Epithelial cell of esophagus (primary cell): ENCODE results near the genes CDKN2D, AP1M2 and ILF3.

DNA sequence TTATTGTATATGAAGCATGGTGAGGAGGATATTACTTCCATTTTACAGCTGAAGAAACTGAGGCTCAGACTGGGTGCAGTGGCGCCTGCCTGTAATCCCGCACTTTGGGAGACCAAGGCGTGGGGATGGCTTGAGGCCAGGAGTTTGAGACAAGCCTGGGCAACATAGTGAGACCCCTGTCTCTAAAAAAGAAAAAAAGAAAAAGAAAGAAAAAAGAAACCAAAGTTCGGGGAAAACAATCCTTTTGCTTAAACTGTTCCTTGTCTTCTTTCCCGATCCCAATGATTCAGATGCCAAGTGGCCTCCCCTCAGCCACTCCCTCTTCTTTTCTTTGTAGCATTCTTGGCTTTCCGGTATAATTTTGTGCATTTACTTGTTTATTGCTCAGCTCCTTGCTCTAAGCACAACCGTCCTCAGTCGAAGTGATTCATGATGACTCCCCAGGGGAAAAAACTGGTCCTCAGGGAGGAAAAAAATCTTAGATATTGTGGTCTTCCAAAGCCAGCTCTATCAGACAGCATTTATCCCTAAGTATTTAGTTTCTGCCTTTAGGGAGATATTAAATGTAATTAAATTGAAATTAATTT is 1.0 kb upstream of the EIF3G start:
- RRBS = no CpG with 5 or more reads among the region's 8 CpGs

- RRBS = no CpG with 5 or more reads among the region's 7 CpGs
Observed at GRCh38 chr19:10121835-10122418, 2.2 kb upstream of the EIF3G start.

GRCh38 chr19:10267913-10268422 is 3.0 kb upstream of the ICAM1 start:
- RRBS = no CpG with 5 or more reads among the region's 9 CpGs

- RRBS = no CpG with 5 or more reads among the region's 20 CpGs
Observed at GRCh38 chr19:10282792-10283756, 3.7 kb upstream of the ICAM4 start.

- RRBS = 91% methylated on average over 2 of the region's 34 CpGs
Observed at GRCh38 chr19:10283757-10284682, 2.7 kb upstream of the ICAM4 start.

- RRBS = no CpG with 5 or more reads among the region's 22 CpGs
Observed at GRCh38 chr19:10287766-10288100, 978 bp downstream of the ICAM4 start.

GRCh38 chr19:10288312-10289239 is 1.2 kb upstream of the ICAM5 start:
- RRBS = no CpG with 5 or more reads among the region's 38 CpGs

GRCh38 chr19:10290212-10290461 is 385 bp downstream of the ICAM5 start:
- RRBS = no CpG with 5 or more reads among the region's 14 CpGs

GRCh38 chr19:10327076-10327601 is 6.2 kb downstream of the RAVER1 start:
- RRBS = no CpG with 5 or more reads among the region's 10 CpGs

- RRBS = 42% methylated on average over 9 of the region's 19 CpGs
Observed at GRCh38 chr19:10335710-10336179, 2.4 kb upstream of the RAVER1 start.

GRCh38 chr19:10430547-10431709 is 10.6 kb downstream of the PDE4A start:
- RRBS = 4% methylated on average over 7 of the region's 86 CpGs

GRCh38 chr19:10452565-10453426 is 32.5 kb downstream of the PDE4A start:
- RRBS = 3% methylated on average over 4 of the region's 22 CpGs

- RRBS = no CpG with 5 or more reads among the region's 53 CpGs
Observed at GRCh38 chr19:10478321-10479585, 24.4 kb downstream of the KEAP1 start.

DNA sequence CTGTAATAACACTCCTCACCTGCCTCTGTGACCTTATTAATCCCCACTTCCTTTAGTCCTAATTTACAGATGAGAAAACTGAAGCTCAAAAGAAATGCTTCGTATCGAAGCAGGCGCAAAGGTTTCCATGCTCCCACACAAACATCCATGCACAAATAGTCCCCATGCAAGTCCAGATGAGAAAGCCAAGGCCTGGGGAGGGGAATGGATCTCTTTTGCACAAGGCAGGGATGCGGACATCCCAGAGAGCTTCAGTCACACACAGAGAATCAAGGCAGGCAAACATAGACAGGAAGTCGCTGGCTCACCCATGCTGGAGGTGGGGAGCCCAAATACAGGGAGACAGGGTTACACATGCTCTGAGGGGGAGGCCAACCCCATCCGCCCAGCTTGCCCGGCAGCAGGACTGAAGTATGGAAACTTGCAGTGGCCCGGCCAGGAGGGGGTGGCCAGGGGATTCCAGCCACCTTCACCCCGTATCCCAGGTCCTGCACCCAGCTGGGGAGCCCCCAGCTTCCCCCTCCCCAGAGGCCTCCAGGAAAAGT is 442 bp downstream of the S1PR5 start:
- RRBS = no CpG with 5 or more reads among the region's 9 CpGs

DNA sequence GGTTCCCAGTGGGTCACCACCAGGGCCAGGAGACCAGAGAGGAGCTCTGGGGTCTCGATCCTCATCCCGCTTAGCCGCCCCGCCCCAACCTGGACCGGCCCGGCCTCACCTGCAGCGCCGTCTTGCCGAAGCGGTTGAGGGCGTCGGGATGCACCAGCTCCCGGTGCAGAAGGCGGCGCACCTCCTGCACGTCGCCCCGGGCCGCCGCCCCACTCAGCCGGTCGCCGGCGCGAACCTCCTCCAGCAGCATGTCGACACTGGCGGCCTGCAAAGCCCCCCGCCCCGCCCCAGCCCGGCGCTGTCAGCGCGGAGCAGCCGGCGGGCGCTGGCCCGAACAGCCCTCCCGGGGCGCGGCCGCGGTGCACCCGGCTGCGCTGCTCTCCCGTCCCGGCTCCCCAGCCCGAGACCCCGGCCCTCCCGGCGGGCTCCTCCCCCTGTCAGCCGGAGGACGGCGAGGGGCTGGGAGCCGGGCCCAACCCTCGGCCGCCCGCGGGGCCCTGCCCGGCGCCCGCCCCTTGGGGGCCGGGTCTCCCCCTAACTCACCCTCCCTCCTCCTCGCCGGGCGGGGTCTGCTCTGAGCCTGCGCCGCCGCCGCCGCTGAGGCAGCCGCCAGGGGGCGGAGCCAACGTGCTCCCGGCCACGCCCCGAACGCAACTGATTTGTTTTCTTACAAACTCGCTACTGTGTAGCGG is at the start of gene CDKN2D:
Gene CDKN2D (minus strand): TSS at position 576 of the 692 bp plus-strand sequence.
- RRBS = 3% methylated on average over 40 of the region's 79 CpGs

GRCh38 chr19:10586910-10587474 is at the start of gene AP1M2:
Gene AP1M2, minus strand, starts transcription at chr19:10587312.
- RRBS = no CpG with 5 or more reads among the region's 32 CpGs

GRCh38 chr19:10602043-10602948 is 15.2 kb upstream of the AP1M2 start:
- RRBS = 2% methylated on average over 37 of the region's 74 CpGs

- RRBS = no CpG with 5 or more reads among the region's 28 CpGs
Observed at GRCh38 chr19:10602949-10603912, 16.1 kb upstream of the AP1M2 start.

- RRBS = no CpG with 5 or more reads among the region's 13 CpGs
Observed at GRCh38 chr19:10644816-10645305, 9.3 kb upstream of the ILF3 start.

GRCh38 chr19:10654210-10654517 is at the start of gene ILF3:
Gene ILF3, plus strand, starts transcription at chr19:10654346.
- RRBS = under 1% methylated on average over 13 of the region's 40 CpGs